Measurements from ENCODE around the gene VTI1B.

DNA sequence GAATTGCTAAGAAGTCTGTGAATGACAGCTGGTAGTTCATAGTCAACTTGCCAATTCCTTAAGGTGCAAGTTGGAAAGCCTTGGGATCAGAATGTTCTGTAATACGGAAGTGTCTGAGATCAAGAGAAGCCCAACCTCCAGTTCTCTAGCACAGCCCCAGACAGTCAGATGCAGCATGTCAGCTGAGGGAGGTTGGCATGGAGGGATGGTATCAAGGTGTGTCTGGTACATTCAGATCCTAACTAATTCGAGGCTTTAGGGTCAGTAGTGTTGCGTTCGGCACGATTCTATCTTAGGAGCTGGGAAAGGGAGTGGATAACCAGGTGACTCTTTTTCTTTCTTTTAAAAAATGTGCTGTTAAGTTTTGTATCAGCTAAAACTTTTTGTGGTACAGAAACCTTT lies 38.3 kb downstream of the FNTB start:
- PRO-cap: no peak

GRCh38 chr14:65231288-65232198 lies 129.2 kb upstream of the MAX start:
- PRO-cap: no peak

- PRO-cap: no peak
These were observed 109.8 kb upstream of the FUT8 start for GRCh38 chr14:65302484-65303356.

DNA sequence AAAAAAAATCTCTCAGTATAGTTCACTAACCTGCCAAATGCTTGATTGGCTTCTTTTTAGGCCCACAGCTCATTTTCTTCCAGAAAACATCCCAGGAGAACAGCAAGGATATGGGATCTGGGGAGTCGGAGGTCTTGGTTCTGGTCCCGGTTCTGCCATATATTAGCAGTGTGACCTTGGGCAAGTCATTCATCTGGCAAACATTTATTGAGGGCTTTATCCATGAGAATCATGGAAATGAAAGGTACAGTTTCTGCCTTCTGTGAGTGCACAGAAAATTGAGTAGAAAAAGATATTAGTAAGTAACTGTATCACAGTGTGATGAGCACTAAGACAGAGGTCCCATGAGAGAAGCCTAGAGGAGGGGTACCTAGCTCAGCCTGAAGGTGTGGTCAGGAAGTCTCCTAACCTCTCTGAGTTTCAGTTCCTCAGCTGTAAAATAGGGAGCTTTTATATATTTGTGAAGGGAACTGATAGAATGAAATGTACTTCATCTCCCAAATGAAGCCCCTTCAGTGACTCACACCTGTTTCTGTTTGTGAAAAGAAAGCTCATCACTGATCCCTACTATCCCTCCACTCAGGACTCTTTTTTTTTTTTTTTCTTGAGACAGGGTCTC lies 94.0 kb upstream of the FUT8 start:
- PRO-cap: no peak

DNA sequence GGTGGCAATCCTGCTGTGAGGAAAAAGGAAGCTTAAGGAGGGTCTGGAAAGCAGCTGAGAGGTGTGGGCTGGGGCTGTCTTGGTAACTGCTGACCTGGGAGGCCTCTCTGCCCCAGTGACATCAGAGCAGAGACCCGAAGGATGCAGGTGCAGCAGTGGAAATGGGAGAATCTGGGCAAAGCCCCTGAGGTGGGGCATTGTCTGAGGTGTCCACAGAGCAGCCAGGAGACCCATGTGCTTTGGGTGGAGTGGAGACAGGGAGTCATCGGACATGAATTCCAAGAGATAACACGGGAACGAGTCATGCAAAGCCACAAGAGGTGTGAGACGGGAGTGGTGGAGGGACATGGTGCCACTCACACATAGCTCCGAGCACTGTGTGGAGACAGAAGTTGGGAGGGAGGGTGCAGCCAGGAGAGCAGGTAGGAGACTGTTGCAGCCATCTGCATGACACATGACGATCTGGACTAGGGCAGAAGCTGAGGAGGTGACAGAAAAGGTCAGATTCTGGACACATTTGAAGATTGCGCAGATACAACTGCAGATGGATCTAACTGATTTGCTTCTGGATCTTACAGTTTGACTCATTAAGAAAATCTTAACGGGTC lies 379.6 kb downstream of the FUT8 start:
- PRO-cap: no peak

DNA sequence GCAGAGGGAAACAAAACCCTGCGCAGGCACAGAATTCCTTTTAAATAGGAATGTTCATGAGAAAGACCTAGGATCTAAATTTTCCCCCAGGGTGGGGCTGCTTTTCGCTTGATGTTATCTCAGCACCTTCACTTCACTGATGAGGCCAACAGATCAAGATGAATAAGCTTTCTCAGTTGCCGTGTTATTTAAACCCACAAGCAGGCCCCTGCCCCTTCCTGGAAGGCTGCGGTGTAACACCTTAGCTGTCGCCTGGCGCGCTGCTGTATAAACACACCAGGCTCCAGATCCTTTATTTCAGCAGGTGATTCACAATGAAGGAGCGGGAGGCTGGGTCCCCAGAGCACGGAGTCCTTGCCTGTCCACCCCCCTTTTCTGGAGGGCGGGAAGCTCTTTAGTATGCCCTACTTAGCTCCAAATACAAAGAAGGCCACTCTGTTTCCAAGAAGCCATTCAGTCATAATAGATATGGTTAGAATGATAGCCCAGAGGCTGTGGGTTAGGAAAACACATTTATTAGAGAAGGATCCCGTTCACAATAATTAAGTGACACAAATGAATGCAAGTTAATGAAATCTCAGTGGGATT lies 515.4 kb downstream of the FUT8 start:
- PRO-cap: no peak

- PRO-cap: no peak
These were observed 205.2 kb upstream of the CCDC196 start for GRCh38 chr14:66280927-66281345.

- PRO-cap: no peak
These were observed 9.4 kb downstream of the CCDC196 start for GRCh38 chr14:66495611-66496021.

DNA sequence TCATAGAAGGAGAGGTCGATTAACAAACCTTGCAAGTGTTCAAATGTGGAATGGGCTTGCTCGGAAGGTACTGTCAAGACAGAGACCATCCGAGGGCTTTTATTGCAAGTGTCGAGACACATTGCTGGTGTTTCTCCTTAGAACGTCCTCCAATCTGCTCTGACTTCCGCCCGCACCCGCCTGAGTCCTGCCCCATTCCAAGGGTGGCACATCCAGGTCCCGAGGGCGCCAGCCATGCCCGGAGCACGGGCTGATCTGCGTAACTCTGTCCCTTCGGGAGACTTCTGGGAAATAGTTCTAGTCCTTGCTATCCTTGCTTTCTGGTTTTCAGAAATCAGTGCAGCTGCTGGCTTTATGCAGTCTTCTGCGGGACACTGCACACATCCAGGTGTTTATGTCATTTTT lies 734 bp upstream of the PALS1 start:
- PRO-cap: no peak

GRCh38 chr14:67268300-67269045 lies 27.2 kb downstream of the PALS1 start:
- PRO-cap: no peak

- PRO-cap: no peak
These were observed 20.2 kb downstream of the TMEM229B start for GRCh38 chr14:67468324-67468746.

- PRO-cap: no peak
These were observed 699 bp downstream of the PLEKHH1 start for GRCh38 chr14:67533810-67534167.

GRCh38 chr14:67602891-67603277 lies 2.8 kb upstream of the PIGH start:
- PRO-cap: no peak

DNA sequence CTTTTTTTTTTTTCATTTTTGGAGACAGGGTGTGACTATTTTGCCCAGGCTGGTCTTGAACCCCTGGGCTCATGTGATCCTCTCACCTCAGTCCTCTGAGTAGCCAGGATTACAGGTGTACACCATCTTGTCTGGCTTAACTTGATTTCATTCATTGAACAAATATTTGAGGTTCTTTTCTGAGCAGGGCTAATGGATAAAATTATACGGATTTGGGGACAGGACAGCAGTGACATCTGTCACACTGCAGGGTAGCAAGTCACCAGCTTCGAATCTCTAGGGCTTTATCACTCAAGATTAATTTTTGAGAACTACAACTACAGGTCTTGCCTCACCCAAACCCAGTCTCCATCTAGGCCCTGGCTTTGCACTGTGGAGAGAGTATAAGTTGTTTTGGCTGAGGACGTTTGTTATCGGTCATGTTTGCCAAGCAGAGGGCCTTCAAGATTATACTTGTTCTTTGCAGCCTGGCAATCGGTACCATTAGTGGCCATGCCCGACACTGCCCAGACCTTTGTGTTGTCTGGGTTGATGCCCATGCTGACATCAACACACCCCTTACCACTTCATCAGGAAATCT lies 25.5 kb downstream of the ARG2 start:
- PRO-cap: no peak

GRCh38 chr14:67674504-67675343 lies at the start of gene VTI1B:
VTI1B (minus strand) TSS chr14:67674632.
- PRO-cap: bidirectional peak, plus-strand start at chr14:67674953, minus-strand start at chr14:67674613

- PRO-cap: no peak
These were observed 33.7 kb downstream of the RAD51B start for GRCh38 chr14:67853260-67853670.

GRCh38 chr14:68074732-68075498 lies 255.3 kb downstream of the RAD51B start:
- PRO-cap: no peak

DNA sequence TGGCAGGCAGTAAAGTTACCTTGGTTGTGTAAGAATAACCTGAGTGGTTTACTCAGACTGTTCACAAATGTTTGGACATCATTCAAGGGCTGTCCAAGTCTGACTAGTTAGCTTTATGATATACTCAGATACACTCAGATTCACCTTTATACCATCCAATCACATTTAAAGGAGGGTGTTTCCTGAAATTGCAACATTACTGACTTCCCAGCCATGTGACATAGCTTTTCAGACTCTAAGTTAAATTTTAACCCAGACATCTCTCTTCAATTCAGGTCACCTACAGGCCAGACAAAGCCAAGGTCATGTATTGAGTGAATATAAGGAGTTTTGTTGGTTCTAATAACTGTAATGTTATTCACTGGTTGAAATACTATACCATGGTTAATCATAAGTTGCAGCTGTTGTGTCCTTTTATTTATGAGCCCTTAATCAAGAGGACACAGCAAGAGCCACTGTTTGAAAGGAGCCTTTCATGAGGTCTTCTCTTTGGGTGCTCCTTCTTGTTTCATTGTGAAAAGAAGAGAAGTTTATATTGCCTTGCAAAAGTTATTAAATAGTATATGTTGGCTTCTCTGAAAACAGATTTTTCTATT lies 372.4 kb downstream of the RAD51B start:
- PRO-cap: no peak

DNA sequence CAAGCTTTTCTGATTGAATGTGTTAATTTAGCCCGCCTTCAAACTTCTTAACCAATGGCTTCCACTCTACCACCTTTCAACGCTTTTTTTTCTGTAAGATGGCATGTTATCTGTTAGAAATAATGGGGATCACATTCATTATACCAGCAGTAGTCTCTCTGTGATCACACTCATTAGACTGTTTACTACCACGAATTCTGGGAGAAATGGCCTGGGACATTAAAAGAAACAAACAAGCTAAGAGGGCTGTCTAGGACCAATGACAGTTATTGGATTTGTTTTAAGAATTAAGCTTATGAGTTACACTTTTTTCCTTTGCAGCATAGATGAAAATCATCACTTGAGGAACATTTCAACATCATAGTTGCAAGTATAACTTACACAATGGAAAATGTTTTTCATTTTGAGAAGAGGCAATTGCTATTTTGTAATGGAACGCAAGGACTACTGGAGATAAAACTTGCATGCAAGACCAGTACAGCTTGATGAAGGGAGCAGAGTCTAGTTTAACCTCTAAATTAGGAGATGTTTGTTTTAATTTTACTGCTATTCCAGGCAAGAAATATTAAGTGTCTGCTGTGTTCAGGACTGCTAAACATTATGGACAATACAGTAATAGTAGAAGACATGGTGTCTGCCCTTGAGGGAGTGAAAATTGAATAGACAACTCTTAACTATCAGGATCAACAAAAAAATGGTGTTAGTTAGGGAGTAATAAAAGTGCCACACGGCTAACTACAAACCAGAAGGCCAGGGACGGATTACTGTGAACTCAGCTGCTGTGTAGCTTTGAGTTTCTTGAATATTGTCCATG lies 374.4 kb downstream of the RAD51B start:
- PRO-cap: no peak

DNA sequence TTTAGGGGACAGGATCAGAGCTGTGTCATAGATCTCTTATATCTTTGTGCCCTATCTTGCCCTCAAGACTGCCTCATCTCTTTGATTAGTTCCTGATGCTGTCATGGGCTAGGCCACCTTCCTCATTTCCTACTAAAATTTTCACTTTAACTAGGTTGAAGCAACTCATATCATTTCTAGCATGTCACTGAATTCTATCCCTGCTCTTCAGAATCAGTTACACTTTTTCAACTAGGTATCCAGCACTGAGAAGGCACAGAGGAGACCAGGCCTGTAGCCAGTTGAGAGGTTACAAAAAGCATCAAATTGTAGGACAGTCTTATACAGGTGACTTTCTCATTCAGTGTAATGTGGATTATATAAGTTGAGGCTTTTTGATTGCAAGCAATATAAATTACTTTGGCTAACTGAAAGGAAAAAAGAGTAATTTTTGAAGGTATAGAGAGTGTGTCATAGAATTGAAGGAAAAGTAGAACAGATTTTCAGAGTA lies 410.3 kb downstream of the RAD51B start:
- PRO-cap: no peak